A673 (cell line): Measurements from ENCODE around the genes BICDL2, CLUAP1 and GLIS2.

- PRO-cap: no peak
Observed at GRCh38 chr16:3036390-3037360, at the start of gene BICDL2. TSS of gene BICDL2 (minus strand) at chr16:3036944.

DNA sequence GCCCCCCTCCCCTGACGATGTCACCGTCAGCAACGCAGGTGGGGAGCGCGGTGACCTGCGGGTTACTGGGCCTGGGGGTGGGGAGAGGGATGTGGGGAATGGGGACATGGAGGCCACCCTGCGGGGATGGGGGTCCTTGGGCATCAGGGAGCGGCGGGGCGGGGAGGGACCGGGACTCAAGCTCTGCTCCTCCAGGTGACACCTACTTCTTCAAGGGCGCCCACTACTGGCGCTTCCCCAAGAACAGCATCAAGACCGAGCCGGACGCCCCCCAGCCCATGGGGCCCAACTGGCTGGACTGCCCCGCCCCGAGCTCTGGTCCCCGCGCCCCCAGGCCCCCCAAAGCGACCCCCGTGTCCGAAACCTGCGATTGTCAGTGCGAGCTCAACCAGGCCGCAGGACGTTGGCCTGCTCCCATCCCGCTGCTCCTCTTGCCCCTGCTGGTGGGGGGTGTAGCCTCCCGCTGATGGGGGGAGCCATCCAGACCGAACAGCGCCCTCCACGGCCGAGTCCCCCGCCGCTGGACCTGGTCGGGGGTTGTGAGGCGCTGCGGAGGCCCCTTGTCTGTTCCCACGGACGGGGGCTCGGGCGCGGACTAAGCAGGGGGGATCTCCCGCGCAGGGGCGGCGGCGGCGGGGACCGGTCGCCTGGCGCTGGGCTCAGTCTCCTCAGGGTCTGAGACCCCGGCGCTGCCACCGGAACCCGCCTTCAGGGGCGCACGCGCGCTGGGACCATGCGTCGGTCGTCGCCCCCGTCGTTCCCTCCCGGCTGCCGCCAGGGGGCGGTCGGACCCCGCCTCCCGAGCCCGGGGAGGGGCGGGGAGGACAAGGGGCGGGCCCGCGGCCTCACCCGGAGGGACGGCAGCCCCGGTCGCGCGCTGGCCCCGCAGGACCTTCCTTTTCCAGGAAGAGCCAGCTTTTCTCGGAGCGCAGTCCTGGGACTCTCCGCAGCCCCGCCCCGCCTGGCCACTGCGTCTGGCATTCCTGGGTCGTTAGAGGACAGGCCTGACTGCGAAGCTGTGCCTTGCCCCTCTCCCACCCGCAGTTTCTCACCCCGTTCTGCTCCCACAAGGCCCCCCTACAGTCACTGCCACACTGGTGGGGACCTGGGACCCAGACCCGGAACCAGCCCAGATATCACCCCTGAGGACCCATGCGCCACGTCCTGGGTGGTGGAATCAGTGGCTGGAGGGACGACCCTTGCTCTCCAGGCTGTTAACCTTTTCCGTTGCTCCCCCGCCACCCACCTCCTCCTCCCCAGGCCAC is 6.4 kb upstream of the IL32 start:
- PRO-cap: bidirectional peak, plus-strand start at position 863 of the sequence, minus-strand start at position 763 of the sequence

DNA sequence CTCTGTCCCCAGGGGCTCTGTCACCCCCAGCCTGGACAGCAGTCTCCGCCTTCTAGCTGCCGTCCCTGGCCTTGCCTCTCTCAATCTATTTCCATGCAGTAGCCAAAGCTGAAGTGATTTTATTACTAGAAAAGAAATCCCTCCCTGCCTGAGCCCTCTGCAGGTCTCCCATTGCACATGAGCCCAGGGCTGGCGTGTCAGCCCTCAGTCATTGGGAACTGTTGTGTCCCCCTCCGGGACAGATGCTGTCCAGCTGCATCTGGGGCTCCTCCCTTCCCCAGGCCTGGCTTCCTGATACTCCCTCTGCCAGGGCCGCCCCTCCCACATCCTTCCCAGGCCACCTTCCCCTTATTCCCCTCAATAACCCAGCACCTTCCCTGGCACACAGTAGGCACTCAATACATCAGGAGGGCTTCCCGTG is 11.3 kb downstream of the ZSCAN10 start:
- PRO-cap: no peak

- PRO-cap: unidirectional peak, plus-strand start at chr16:3191498
Observed at GRCh38 chr16:3191196-3191889, 43.6 kb downstream of the ZNF200 start.

DNA sequence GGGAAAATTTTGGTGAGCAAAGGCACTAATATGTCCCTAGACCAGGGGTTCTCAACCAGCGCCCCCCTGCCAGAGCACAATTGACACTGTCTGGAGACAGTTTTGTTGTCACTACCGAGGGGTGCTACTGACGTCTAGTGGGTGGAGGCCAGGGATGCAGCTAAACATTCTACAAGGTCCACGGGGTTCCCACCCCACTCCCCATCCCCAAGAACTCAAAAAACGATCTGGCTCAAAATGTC is 10.1 kb downstream of the OR2C1 start:
- PRO-cap: unidirectional peak, minus-strand start at position 82 of the sequence

DNA sequence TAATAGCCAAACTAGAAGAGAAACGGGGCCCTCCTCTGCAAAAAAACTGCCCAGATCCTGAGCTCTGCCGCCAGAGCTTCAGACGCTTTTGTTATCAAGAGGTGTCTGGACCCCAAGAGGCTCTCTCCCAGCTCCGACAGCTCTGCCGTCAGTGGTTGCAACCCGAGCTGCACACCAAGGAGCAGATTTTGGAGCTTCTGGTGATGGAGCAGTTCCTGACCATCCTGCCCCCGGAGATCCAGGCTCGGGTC is 982 bp downstream of the ZNF174 start:
- PRO-cap: no peak

GRCh38 chr16:3458944-3459477 is 15.5 kb downstream of the NAA60 start:
- PRO-cap: no peak

DNA sequence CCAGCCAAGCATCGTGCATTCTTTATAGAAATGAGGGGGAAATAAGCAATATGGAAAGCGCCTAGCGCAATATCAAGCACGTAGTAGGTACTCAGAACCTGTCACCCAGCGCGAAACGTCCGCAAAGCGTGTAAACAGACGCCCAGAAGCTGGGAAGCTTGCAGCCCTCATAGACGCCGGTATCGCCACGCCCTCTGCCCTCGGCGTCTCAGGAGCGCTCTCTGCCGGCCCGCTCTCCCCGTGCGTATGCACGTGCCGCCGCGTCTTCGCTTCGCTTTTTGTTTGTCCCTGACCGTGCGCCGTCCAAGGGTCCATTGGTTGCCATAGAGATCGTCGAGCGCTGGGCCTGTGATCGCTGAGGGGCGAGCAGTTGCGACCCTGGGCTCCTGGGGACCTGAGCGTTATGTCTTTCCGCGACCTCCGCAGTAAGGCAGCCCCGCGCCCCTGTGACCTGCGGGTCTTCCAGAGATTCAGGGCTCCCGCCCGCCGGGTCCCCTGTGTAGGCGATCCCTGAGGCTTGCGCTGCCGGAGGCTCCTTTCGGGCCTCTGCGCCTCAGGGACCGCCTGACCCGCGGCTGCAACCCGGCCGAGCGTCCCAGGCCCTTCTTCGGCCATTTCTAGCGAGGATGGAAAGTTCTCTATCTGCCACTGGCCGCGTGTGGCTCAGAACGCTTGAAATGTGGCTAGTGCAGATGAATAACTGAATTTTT is at the start of gene CLUAP1:
CLUAP1 (plus strand) TSS at position 340 of the 710 bp plus-strand sequence.
- PRO-cap: bidirectional peak, plus-strand start at position 369 of the sequence, minus-strand start at position 123 of the sequence

DNA sequence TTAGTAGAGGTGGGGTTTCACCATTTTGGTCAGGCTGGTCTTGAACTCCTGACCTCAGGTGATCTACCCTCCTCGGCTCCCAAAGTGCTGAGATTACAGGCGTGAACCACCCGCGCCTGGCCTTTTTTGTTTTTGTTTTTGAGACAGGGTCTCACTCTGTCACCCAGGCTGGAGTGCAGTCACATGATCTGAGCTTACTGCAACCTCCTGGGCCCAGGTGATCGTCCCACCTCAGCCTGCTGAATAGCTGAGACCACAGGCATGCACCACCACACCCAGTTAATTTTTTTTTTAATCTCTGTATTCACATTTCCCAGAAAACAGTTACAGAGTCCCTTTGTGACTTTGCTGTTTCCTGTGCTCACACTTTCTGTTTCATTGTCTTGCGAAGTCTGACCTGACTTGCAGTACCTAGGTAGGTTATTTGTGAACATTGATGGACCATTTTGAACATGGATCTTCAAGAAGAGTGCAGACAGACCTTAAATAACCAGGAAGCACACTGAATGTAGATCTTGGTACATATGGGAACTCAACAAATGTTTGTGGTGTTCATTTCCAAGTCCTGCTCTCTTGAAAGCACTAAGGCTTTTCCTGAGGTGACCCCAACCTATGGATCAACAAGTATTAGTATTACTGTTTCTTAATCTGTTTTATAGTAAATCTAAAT is 2.8 kb downstream of the CLUAP1 start:
- PRO-cap: no peak

GRCh38 chr16:3580528-3581034 is 3.4 kb upstream of the NLRC3 start:
- PRO-cap: unidirectional peak, minus-strand start at chr16:3580831

- PRO-cap: no peak
Observed at GRCh38 chr16:3592510-3592998, 15.4 kb upstream of the NLRC3 start.

DNA sequence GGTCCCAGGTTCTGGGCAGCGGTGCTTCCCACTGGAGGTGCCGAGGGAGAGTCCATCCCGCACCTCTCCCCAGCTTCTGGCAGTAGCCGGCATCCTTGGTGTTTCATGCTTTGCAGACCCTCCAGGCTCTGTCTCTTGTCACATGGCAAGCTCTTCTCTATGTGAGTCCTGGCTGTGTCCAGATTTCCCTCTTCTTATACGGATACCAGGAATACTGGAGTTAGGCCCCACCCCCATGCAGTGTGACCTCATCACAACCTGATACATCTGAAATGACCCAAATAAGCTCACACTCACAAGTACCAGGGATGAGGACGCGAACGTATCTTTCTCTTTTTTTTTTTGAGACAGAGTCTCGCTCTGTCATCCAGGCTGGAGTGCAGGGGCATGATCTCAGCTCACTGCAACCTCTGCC is 23.3 kb downstream of the TRAP1 start:
- PRO-cap: no peak

GRCh38 chr16:3696853-3697179 is 20.5 kb downstream of the TRAP1 start:
- PRO-cap: no peak

GRCh38 chr16:3820124-3820585 is 60.4 kb downstream of the CREBBP start:
- PRO-cap: no peak

- PRO-cap: no peak
Observed at GRCh38 chr16:4064794-4065664, 51.2 kb downstream of the ADCY9 start.

GRCh38 chr16:4111867-4112751 is 4.1 kb downstream of the ADCY9 start:
- PRO-cap: unidirectional peak, minus-strand start at chr16:4112328

GRCh38 chr16:4247444-4248026 is 5.7 kb upstream of the SRL start:
- PRO-cap: no peak

- PRO-cap: unidirectional peak, plus-strand start at chr16:4314967
Observed at GRCh38 chr16:4314436-4315193, 1.3 kb upstream of the GLIS2 start.

- PRO-cap: bidirectional peak, plus-strand start at chr16:4316039, minus-strand start at chr16:4315866
Observed at GRCh38 chr16:4315194-4316213, at the start of gene GLIS2. TSS of gene GLIS2 (plus strand) at chr16:4316067.

GRCh38 chr16:4316601-4317501 is 984 bp downstream of the GLIS2 start:
- PRO-cap: no peak